SK-N-MC (cell line): ENCODE measurements around the genes ATXN1L and ZNF821.

DNA sequence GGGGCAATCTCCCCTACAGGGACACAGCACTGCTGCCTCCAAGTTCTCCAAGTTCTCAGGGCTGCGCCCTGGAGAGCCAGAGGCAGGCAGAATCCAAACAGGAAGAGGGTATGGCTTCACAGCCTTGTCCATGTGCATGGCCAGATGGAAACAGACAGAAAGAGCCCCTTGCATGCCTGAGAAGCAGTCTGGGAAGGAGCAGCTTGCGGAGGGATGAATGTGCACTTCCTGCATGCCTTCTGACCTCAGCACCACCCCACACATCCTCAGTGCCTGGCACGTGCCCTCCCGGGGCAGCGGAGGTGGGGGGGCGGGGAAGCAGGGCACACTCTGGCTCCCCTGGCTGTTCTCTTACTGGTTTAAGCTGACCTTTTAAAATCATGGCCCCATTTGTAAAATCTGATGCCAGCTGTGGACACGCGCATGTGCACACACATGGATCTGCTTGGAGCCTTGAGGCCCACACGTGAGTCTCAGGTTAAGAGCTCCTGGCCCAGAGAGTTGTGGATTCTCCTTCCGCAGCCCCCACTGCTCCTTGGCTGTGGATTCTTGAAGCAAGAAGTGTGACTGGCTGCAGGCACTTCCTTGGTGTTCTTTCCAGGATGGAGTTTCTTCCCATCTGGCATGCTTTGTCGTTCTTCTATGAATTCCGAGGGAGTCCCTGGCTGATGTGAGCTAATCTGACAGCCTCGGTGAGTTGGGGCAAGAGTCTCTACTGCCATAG is 55.4 kb upstream of the MTSS2 start:
- RRBS = no CpG with 5 or more reads among the region's 13 CpGs

GRCh38 chr16:71627526-71628267 is 1.7 kb downstream of the MARVELD3 start:
- RRBS = no CpG with 5 or more reads among the region's 17 CpGs

GRCh38 chr16:71666916-71667572 is 41.1 kb downstream of the MARVELD3 start:
- RRBS = no CpG with 5 or more reads among the region's 4 CpGs

- RRBS = no CpG with 5 or more reads among the region's 10 CpGs
Observed at GRCh38 chr16:71777620-71778092, 31.0 kb downstream of the AP1G1 start.

GRCh38 chr16:71810000-71810396 is 1.4 kb upstream of the AP1G1 start:
- RRBS = no CpG with 5 or more reads among the region's 14 CpGs

- RRBS = 1% methylated on average over 11 of the region's 38 CpGs
Observed at GRCh38 chr16:71845701-71846112, at the start of gene ATXN1L. Gene ATXN1L, plus strand, starts transcription at chr16:71845976.

DNA sequence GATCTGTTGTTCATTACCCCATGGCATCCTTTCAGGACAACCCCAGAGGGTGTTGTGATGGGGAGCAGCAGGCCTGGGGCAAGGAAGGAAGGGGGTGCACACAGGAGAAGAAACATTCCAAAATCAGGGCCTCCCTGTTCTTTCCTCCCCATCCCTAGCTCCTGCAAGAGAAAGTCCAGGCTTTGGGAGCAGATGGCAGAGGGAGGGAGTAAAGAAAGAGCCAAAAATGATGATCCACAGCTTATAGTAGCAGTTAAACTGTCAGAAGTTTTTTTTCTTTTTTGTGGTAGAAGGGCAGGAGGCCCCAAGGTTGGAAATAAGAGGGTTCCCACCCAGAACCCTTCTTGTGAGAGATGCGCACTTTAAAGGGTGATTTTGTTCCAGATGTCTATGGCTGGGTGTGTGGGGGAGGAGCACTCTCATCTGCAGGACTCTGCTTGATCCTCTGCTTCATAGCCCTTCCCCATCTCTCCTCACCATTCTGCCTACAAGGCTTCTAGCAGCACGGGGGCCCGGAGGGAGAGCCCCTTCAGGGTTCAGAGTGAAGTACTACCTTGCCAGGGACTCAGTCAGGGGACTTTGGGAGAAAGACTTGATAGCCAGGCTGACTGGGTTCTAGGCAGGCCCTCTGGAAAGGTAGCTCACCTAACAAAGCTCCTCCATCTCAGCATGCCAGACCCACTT is 6.3 kb downstream of the ATXN1L start:
- RRBS = no CpG with 5 or more reads among the region's 3 CpGs

GRCh38 chr16:71881155-71881577 is 2.8 kb downstream of the ZNF821 start:
- RRBS = no CpG with 5 or more reads among the region's 1 CpG

- RRBS = 2% methylated on average over 35 of the region's 89 CpGs
Observed at GRCh38 chr16:71883692-71884500, at the start of gene ZNF821. Gene ZNF821, minus strand, starts transcription at chr16:71884182.

DNA sequence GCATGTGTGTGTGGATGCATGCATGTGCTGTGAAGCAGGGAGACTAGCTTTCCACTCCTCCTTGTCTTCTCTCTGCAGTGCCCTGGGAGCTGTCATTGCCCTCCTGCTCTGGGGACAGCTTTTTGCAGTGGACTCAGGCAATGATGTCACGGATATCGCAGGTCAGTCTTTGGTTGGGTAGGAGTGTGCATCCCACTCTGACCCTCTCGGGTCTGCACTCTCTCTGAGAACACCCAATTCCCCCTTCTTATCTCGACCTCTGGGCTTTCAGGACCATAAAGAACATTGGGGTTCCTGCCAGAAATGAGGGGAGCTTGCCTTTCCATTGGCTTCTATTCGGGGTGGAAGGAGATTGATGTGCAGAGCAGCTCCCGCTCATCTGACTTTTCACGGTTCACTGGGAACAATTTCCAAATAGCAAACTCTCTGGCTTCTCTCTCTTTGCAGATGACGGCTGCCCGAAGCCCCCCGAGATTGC is 1.8 kb downstream of the HP start:
- RRBS = no CpG with 5 or more reads among the region's 10 CpGs

DNA sequence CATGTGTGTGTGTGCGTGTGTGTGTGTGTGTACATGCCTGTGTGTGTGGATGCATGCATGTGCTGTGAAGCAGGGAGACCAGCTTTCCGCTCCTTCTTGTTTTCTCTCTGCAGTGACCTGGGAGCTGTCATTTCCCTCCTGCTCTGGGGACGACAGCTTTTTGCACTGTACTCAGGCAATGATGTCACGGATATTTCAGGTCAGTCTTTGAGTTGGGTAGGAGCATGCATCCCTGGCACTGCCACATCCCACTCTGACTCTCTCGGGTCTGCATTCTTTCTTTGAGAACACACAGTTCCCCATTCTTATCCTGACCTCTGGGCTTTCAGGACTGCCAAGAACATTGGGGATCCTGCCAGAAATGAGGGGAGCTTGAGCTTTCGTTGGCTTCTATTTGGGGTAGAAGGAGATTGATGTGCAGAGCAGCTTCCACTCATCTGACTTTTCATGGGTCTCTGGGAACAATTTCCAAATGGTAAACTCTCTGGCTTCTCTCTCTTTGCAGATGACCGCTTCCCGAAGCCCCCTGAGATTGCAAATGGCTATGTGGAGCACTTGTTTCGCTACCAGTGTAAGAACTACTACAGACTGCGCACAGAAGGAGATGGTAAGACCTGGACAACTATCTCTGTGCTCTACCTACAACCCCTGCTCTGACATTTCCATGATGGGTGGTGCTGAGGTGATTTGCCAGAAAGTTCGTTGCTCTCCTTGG is 10.9 kb downstream of the HPR start:
- RRBS = no CpG with 5 or more reads among the region's 11 CpGs

DNA sequence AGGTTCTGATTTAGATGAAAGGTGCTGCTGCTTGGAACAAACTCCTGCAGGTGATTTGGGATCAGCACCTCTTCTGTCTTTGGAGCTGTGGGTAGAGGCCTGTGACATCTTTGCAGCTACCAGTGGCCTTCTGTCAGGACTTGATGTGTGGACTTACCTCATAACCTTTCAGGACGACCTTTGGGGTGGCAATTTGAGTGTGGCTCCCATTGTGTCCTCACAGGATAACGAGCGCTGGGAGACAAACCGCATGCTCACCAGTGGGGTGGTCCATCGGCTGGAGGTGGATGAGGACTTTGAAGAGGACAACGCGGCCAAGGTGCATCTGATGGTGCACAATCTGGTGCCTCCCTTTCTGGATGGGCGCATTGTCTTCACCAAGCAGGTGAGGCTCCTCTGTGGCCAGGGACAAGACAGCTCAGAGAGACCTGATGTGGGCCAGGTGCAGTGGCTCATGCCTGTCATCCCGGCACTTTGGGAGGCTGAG is 6.6 kb downstream of the DHX38 start:
- RRBS = no CpG with 5 or more reads among the region's 9 CpGs

GRCh38 chr16:72125241-72125620 is 31.6 kb downstream of the DHX38 start:
- RRBS = no CpG with 5 or more reads among the region's 7 CpGs

DNA sequence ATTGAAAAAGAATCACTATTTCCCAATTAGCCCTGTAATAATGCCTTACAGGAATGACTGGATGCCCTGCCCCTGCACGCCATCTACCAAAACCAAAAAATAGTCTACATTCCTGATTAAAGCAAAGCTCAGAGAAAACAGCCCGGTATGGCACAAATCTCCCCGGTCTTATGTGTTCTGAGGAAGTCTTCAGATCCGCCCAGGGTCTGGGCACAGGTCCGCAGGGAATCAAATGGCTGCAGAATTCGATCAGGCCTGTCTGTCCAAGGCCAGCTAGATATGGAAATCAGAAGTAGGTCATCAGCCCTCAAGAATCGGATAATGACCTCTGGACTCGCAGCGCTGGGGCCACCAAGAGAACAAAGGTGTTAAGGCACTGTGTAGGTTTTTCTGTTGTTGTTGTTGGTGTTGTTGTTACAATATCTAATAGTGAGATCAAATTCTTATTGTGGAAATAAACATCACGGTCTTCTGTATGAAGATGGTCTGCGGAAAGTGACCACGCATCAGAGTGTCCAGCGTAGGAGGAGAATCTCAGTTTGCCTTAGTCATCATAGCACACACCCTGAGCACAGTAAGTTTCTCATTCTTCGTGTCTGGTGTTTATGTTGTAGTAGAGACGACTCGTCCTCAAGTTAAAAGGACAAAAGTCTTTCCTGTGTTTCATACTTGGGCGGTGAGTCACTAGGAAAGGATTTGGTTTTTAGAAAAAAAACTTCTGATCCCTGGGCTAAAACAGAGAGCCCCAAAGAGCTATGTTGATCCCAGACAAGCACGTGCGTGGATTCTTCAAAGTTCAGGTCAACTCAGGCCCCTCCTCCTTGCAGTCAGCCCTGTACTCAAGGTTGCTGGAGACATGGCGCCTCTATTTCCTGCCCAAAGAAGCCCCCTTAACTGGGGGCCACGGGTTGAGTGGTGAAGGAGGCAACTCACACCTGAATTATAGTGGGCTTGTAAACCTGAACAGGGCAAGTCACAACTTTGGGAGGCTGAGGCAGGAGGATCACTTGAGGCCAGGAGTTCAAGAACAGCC is 170.6 kb downstream of the ZFHX3 start:
- RRBS = no CpG with 5 or more reads among the region's 21 CpGs

DNA sequence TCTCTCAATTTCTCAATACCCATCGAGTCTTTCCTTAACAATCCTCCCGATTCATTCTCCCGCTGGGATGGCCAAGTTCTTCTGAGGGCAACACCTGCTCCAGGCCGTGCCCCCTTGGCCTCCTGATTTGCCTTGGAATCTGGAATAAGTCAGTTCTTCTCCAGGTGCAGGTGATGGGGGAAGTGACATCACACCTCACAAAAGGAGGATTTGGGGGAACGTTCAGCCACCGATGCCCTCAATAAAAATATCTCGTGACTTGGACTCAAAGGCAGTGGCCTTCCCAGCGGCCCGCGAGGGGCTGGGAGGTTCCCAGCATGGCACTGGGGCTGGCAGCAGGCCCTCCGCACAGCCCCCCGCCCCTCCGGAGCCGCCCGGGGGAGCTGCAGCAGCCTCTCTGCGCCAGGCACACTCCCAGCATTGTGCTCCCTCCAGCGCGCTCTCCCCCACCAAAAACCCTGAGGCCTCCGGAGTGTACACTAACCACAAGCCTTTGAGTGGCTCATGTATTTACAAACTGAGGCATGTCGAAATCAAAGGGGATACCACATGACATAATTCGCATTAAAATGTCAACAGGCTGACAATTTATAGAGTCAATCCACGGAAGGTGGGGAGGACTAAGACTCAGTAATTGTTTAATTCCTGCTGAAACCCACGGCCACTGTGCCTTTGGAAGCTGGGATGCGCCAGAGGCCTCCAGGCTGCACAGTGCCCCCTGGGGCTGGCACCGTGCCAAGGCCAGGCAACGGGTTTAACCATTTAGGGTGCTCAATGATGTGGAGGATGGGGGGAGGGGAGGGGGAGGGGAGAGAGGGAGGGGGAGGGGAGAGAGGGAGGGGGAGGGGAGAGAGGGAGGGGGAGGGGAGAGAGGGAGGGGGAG is 120.4 kb downstream of the ZFHX3 start:
- RRBS = 3% methylated on average over 5 of the region's 26 CpGs

- RRBS = no CpG with 5 or more reads among the region's 17 CpGs
Observed at GRCh38 chr16:72946451-72947223, 101.3 kb downstream of the ZFHX3 start.

DNA sequence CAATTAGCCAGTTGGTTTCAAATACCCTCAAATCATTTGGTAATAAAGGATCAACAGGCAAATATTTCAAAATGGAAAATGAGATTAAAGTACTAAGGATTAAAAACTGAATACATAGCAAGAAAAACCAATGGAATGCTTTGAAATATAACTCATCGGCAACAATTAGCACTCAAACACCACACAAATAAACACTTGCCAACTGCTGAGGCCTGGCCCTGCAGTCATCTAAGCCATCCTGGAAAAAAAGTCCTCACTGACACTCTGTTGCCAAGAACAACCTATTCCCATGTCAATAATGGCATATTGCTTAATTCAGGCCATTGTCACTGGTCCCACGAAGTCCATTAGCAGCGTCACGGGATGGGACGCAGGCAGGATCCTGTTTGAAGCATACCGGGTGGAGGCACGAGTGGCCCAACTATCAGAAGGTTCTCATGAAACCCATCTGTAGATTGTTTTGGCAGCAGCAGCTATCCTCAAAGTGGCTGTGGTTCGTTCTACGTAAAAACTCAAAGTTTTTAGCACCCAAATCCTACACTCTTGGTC is 91.8 kb downstream of the ZFHX3 start:
- RRBS = no CpG with 5 or more reads among the region's 9 CpGs

DNA sequence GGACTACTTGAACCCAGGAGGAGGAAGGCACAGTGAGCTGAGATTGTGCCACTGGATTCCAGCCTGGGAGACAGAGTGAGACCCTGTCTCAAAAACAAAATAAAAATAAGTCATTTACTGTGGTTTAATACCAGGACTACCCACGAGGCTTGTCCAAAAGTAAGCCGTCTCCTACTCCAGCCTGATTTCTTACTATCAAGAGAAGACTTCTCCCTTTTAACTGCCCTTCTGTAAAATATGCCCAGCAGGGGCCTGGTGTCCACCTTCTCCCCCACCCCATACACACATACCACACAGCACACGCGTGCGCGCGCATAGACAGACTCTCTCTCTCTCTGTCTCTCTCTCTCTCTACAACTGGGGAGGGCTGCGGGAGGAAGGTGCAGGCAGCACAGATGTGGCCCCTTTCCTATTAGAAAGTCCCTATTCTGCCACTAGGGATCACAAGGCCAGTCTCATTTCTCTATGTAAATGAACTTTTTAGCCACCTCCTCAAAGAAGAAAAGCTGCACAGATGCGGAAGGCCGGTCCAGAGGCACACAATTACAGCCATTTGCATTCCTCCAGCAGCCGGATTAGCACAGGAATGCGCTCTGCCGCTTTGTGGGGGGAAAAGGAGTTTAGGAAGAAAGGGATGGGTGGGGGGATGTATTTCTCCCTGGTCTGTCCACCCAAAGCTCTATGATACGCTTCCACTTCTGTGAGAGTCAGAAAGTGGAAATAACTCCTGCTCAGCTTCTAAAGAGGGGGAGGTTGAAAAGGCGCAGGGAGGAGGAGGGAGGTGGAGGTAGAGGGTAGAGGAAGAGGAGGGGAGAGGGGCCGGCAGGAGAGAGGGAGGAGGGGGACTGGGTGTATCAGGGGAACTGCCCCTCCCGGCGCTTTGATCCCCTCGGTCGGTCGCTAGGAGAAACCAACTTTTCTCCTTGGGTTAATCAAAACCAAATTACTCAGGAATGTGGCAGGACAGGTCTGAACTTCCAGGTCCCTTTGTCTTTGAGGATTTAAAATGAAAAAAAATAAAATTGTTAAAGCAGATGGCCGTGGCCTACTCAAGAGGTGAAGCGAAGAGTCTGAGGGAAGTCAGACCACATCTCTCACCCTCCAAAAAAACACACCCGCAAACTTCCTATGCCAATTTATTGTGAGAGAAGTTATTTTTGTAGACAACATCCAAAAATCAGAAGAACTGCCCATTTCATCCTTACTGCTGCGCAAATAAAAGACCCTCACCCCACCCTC is 11.7 kb downstream of the ZFHX3 start:
- RRBS = 80% methylated on average over 1 of the region's 25 CpGs

DNA sequence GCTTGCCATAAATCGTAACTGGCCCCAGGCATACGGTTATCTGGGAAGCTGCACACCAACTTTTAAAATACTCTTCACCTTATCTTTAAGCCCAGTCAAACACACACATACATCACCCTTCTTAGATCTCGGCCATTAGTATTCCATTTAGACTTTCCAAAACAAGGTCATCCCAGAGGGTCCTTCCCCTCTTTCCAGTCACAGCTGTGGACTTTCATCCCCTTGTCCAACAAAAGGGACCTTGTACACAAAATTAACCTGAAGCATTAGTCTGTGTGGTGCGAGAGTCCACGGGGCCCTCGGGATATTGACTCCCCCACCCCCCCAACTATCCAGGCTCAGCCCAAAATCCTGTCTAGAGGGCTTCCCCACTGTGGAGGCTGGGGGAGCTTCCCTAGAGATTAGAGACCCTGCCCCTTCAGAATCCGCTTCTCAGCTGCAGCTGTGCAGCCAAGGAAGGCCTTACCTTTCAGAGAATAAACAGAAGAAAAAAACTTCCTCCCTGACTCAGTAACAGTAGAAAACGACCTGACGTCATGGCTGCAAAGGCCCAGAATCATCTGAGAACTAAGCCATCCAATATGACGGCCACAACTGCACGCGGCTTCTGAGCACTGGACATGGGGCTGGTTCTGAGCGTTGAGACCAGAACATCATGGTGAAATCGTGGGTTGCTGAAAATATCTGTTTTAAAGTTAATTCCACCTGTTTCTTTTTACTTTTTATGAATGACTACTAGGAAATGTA is 9.8 kb downstream of the ZFHX3 start:
- RRBS = no CpG with 5 or more reads among the region's 14 CpGs

GRCh38 chr16:73048357-73049492 is 797 bp upstream of the ZFHX3 start:
- RRBS = 14% methylated on average over 25 of the region's 52 CpGs